M059J (cell line): Measurements from ENCODE around the genes MINDY1 and MLLT11.

DNA sequence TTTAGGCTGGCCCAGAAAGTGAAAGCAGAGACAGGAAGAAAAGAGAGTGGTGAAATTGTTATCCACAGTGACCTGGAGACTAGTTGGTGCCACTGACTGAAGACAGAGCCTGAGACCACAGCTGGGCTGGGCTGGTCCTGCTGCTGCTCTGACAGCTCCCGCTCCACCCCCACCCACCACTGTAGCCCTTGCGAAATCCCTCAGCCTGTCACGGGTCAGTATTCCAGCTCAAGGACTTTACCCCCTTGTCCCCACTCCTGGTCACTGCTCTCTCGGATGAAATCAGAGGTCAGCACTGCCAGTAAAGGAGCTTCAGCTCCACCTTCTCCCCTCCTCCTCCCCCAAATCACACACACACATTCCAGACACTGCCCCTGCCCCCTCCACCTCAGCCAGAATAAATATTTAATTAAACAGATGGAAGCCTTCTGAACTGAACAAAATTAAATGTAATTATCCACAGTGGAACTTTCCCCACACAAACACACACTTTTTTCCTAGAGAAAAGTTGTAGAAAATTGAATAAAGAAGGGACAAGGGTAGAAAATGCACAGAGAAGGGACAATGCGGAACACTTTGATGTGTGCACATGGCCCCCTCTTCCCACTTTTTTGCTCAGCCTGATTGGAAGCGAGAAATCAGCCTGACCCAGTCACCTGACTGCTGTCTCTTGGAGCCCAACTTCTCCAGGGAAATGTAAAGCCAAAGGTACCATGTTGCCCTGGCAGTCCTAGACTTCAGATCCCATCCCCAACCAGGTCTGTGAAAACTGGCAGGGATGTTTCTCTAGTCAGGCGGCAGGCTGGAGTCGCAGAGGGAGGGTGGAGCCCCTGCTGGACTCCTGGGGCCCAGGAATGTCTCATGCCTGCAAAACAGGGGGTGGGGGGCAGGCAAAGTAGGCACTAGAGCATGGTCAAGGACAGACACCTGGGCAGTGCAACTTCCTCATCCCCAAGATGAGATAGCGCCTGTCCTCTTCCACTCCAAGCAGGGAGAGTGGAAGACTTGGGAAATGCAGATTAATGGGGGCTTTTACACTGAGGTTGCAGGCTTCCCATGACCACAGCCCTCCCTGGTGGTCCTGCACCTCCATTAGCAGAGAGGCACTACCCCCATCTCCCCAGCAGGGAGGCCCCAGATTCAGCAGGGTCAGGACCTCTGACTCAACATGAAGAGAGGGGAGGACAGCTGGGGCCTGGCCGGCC, 3.0 kb downstream of the CERS2 start:
- RAMPAGE, long total RNA, result no peak

- RAMPAGE, long total RNA, result no peak
Observed at GRCh38 chr1:151006296-151007332, at the start of gene MINDY1. Gene MINDY1, minus strand, starts transcription at chr1:151006902.

- RAMPAGE, long total RNA, result no peak
Observed at GRCh38 chr1:151047301-151047560, 320 bp upstream of the C1orf56 start.

DNA sequence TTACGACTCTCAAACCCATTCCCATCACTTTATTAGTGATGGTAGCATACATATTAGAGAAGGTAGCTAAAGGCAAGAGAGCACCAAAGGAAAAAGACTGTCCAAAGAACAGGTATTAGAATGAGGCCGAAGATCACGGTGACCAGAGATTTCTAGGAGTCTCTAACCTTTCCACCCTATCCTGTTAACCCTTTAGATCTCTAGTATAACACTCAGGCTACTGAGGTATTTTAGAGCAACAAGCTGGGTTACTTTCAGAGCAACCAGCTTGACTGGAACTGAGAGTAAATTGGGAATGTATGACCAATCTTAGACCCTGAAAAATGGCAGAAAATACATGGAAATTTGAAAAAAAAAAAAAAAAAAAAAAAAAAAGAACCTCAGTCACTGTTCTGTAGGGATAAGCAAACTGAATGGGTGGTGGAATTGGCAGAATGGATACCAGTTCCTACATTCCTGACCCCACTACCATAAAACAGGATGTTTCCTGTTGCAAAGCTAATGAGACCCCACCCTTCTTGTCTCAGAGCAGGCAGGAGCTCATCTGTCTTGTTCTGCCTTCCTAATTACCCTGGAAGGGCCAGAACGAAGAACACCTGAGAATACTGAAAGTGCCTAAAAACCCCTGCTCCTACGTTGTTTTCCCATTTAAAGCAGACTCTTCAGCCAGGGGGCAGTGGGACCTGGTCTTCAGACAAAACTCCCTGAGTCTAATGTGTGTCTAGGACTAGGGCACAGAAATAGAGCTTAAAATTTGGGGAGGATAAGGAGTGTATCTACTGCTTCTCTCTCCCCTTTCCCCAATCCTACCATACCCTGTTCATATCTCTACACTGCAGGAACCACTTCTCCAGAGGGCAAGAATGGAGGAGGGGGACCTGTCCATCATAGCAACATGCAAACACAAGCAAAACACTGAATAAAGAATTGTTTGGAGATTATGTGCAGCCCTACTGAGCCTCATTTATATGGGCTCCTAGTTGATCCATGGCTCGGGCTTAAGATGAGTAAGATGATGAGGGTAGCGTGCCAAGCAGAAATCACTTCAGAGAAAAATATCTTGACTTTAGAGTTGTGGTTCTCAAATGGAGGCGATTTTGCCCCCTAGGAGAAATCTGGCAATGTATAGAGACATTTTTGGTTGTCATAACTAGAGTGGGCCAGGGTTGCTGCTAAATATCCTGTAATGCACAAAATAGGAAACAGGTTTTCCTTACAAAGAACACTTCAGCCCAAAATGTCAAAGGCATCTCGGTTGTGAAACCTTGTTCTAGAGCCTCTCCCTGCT, 3.9 kb downstream of the C1orf56 start:
- RAMPAGE, long total RNA, result no peak

- RAMPAGE, long total RNA, result no peak
Observed at GRCh38 chr1:151059935-151060799, at the start of gene MLLT11. Gene MLLT11, plus strand, starts transcription at chr1:151060397.

DNA sequence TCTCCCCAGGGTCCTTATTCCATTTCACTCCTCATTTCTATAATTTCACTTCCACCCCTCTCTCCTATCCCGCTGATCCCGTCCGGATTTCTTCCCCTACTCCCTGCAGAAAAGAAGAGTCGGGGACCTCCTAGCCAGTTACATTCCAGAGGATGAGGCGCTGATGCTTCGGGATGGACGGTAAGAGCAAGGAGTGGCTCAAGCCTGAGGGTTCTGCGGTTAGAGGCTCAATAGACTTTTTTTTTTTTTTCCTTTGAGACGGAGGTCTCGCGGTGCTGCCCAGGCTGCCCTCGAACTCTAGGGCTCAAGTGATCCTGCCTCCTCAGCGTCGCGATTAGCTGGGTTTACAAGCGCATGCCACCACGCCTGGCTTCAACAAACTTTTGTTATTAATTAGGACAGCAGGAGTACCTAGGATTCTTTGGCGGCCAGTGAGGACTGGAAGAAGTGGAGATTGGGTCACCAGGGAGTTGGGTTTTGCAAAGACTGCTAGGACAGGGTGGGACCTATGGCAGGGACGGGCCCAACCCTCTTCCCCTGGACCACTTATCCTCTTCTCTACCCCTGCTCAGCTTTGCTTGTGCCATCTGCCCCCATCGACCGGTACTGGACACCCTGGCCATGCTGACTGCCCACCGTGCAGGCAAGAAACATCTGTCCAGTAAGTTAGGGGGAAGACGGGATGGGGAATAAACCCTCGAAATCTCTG, 572 bp downstream of the SCNM1 start:
- RAMPAGE, long total RNA, result no peak

GRCh38 chr1:151303644-151303980, 21.5 kb downstream of the ZNF687 start:
- RAMPAGE, long total RNA, result no peak

DNA sequence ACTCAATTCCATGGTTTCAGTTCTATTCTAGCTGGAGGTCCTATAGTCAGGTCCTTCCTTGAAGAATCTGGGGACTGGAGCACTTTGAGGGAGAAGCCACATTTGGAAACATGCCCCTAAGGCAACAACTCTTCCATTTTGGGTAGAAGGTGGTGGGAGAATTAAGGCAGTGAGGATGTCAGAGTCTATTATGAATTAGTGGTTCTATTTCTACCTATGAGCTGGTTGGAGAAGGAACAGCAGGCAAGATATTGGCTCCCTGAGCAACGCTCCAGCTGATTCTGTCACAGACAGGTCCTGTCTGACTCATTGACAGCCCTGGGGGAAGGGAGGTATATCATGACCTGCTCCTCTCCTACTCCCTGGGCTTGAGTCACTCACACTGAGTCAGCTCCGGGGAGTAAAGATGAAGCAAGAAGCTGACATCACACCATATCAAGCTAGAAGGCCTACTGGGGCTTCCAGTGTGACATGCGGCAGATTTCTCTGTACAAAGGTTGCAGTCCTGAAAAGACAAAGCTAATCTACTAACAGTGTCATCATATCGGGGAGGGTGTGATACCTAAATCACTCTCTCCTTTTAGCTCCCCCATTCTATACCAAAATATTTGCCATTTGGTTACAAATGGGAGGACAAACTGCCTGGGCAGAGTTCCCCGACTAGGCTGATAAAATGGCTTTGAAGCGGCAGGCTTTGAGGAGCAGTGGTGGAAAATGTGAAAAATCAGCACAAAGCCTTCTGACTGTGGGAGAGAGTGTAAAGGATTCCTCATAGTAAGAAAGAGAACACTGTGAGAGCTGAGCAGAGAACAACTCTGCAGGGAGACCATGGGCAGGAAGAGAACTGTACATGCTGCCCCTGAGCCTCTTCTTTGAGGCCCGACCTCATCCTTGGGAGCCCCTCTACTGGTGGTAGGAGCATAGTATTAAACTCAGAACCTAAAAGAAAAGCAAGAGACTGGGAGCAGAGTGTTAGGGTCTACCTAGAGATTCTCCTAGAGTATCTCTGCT, 15.5 kb downstream of the PI4KB start:
- RAMPAGE, long total RNA, result no peak

DNA sequence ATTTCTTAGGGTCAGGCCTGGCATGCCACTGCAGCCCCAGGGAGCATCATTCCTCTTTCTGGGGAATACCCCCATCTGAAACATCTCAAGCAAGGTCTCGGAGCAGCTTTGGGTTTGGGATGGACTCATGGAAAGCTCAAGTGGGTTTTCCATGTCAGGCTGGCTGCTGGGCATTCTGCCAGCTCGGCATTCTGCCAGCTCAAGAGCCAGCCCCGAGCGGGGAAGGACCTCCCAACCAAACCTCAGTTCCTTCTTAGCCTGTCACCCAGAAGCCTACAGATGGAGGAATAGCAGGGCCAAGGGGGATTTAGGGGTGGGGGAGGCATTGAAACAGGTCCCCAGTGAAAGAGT, 731 bp downstream of the SELENBP1 start:
- RAMPAGE, long total RNA, result no peak

GRCh38 chr1:151399859-151400233, 473 bp downstream of the PSMB4 start:
- RAMPAGE, long total RNA, result no peak

DNA sequence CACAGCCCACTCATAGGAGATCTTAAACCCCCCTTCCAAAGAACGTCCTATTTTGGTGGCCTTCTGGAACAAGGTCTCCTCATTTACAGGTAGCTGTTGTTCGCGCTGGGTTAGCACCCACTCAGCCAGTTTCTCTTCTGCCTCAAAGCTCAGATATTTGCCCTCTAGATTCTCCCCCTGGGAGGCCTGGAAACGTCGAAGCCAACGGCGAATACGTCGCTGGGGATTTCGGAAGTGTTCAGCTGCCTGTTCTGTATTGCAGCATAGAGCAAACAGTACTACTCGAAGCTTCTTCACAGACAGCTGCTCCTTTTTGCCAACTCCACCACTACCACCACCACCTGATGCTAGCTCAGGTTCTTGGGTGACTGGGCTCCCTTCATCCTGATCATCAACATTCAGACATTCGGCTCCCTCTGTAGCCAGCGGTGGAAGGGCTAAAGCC, 6.5 kb downstream of the PSMB4 start:
- RAMPAGE, long total RNA, result no peak

GRCh38 chr1:151410148-151410809, 10.9 kb downstream of the PSMB4 start:
- RAMPAGE, long total RNA, result no peak

DNA sequence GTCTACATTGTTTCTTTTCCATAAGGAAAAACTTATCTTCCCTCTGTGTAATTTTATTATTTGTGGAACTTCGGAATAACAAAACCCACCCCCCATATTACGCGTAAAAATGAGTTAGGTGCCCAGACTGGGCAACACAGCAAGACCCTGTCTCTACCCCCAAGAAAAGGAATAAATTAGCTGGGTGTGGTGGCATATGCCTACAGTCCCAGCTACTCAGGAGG, 20.4 kb downstream of the PSMB4 start:
- RAMPAGE, long total RNA, result no peak

DNA sequence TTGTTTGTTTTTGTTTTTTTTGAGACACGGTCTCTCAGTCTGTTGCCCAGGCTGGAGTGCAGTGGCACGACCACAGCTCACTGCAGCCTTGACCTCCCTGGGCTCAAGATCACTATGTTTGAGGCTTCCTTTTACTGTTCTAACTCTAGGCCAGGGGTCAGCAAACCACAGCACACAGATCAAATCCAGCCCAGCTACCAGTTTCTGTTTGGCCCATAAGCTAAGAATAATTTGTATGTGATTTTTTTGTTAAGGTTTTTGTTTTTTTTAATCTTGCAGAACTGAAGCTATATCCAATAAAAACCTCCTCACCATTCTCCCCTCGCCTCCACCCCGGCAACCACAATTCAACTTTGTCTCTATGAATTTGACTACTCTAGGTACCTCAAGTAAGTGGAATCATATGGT, 25.8 kb downstream of the PSMB4 start:
- RAMPAGE, long total RNA, result no peak

GRCh38 chr1:151427336-151428131, 28.2 kb downstream of the PSMB4 start:
- RAMPAGE, long total RNA, result no peak

- RAMPAGE, long total RNA, result no peak
Observed at GRCh38 chr1:151459745-151460134, 446 bp upstream of the POGZ start.

DNA sequence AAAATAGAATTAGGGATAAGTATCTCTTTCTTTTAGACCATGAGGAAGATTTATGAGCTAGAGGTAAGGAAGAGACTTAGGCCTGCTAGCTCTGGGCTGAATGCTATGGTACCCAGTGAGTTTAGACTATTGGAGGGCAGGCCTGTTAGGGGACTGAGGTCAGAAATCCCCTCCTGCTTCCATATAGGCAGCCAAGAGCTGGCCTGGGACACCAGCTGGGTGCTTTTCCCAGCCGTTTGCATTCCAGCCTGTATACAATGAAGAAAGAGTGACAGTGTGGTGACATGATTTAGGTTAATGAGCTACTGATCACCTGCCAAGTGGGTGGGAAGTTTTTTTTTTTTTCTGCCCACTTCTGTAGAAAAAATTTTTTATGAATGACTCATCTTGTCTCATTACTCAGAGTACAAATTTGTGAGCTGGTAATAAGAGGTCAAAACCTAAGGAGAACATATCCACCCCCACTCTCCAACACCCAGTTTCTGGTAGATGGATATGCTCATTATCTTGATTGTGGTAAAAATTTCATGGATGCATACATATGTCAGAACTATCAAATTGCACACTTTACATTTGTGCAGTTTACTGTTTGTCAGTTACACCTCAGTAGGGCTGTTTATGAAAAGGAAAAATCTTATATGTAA, 16.4 kb upstream of the CGN start:
- RAMPAGE, long total RNA, result no peak

DNA sequence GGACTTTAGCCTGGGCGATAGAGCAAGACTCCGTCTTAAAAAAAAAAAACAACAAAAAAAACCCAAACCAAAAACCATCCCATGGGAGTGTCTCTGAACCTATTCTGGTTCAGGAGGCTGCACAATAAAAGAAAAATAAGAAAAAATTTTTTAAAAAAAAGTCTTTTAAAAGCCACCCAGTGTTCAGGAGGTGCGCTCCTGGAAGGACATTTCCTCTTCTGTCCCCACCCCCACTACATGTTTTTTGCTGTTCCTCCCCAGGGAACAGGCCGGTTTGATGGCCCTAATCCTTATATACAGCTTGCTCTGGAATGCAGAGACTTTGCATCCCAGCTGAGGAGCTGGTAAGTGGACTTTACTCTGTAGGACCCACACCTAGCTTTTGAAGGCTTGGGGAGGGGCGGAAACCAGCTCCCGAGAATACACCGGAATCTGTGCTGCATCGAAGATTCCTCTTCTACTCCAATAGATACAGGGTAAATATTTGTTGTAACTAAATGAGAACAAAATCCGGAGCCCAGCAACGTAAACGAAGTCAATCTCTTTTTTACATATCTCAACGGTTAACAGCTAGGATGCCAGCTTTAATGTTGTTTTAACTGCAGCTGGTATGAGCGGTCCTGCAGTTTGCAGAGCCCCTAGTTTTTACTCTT, 1.2 kb upstream of the CGN start:
- RAMPAGE, long total RNA, result no peak

- RAMPAGE, long total RNA, result no peak
Observed at GRCh38 chr1:151513480-151514597, 2.7 kb downstream of the CGN start.

DNA sequence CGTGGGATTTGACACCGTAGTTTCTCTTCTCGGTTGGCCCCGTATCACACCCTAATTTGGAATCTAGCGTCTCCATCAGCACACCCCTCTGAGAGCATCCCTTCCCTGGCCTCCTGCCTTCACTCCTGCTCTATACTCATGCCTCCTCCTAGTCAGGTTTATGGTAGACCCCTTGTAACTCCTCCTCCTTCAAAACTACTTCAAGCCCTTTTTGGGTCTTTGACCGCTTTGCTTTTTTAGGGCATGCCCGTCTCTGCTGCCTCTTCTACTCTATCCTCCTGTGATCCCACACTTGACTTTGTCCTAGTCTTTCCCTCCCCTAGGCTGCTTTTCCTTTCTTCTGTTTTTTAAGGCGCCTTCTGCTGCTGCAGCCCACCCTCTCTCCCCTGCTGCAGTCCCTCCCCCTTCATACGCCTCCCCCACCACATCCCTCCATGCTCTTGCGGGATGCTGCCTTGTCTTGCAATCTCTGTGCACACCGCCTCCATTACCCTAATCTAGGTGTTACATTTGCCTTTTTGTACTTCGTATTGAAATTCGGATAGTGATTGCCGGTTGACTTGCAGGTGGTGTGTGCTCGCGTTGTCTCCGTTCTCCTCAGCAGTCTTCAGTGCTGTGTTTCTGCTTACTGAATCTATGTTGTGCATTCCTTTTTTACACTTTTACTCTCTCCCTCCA, 1.5 kb downstream of the SNX27 start:
- RAMPAGE, long total RNA, result no peak